Placental epithelial cell (primary cell): ENCODE measurements around a stretch of chr16.

DNA sequence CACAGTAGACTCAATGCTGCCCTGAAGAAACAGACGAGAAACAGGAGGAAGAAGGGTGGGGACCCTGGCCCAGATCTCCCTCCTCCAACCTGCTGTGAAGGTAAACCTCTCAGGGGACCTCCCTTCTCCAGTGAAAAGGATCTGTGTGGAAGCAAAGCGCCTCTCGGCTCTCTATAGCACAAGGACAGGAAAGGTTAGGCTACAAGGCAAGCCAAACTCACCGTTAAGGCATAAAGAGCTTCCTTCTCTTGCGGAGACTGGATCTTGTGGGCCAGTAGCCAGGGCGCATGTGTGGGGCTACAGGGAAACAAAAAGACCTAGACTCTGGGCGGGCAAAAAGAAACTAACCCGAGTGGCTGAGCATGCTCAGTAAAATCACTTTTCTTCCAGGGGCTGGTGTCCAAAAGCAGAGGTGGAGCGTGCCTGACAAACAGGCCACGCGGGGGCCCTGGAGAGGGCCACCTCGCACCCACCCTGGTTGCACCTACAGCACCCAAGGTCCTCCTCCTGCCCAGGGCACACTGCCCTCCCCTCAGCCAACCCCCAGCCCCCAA, 16.1 kb downstream of the GGA2 start:
- CAGE, long polyA plus RNA, result no peak

DNA sequence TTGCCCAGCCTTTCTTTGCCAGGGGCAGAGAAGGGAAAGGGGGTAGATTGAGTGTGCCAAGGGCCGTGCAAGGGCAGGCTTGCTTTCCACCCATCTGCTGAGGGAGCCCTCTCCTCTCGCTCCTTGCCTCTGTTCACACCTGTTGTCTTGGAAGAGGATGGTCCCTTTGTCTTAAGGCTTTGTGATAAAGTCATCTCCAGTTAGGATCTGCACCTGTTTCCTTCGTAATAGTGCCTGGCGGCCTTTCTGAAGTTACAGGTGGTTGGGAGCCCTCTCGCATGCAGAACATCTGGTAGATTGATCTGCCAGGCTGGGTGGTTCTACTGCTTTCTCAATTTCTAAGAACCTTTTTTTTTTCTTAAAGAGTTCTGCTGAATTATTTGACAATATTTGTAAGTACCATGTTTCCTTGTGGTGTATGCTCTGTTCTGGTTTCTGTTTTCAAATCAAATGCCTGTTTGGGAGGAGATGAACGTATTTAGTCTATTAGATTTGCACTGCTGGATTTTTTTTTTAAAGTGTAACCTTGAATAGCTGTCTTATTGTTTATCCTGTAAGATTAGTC, 16.4 kb downstream of the UBFD1 start:
- CAGE, long polyA plus RNA, result no peak

- CAGE, long polyA plus RNA, result no peak
Observed at GRCh38 chr16:23679638-23680053, 957 bp downstream of the PLK1 start.

GRCh38 chr16:23848503-23849470, 13.0 kb downstream of the PRKCB start:
- CAGE, long polyA plus RNA, result no peak

DNA sequence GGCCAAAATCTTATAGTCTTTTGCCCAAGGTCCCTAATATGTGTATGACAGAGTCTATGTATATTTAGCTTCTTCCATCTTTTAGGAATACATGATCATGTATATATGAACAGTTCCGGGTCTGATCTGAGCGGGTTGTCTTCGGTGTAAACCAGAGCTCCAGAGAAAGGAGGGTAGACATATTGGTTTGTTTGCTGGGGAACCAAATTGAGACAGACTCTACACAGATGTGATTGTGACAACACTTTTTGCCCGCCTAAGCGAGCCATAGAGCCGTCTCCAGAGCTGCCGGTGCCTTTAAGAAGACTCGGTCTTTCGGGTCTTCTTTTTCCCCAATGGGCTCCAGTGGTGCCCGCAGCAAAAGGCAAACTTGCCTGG, 836 bp upstream of the CACNG3 start:
- CAGE, long polyA plus RNA, result no peak

DNA sequence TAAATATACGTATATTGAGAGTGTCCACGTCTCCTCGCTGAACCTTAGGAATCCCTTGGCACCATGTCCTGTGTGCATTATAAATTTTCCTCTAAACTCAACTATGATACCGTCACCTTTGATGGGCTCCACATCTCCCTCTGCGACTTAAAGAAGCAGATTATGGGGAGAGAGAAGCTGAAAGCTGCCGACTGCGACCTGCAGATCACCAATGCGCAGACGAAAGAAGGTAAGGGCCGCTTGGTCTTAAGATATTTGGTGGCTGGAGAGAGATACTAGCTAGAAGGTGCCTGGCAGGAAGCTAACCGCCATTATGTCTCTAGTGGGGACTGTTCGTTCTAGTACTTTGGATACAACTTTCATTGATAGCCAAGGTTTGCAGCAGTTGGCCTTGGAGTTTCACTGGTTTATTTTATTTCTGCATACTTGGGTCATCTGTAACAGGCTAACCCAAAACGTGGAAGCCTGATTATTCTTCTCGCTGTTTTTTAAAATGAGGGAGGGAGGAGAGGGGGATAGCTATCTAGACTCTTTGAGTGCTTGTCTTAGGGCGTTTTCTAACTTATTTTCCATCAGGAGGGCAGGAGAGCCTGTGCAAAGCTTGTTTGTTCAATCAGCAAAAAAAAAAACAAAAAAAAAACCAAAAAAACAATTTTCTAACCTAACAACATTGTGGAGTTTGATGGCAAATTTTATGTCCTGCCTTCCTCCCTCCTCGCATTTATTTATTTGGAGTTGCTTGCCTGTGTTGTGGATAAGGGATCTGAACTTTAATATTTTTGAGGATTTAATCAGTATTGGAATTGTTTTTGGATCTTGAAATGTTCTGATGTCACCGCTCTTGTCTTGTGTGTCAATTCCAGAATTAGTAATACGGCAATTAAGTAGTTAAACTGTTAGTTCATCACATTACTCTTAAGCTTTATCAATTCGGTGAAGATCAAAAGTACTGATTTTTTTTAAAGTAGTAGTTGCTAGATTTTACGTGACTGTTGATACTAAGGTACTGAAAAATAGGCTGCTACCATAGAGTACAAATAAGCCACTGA, 1.5 kb downstream of the RBBP6 start:
- CAGE, long polyA plus RNA, result no peak

DNA sequence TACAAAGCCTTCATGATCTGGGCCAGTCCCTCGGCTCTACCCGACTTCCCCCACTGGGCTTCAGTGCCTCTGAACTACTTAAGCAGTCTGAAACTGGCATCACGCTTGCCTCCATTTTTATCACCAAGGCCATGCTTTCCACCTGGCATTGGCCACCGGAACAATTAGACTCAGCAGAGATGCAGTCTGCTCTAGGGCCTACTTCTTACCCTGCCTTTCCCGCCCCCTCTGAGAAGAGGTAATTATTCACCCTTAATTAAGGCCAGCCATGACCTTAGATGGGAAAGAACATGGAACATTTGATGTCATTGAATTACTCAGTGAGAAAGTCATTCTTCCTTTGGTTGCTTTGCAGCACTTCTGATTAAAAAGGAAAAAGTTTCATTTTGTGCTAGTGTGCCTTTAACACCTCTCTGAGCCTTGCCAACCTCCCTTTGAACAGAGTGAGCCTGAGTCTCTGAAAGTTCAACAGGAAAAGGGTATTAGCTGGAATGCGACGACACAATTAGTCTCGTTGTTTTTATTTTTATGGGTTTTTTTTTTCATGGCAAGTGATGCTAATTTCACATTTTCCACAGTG, 60.9 kb upstream of the TNRC6A start:
- CAGE, long polyA plus RNA, result no peak

GRCh38 chr16:24733787-24734422, 4.5 kb downstream of the TNRC6A start:
- CAGE, long polyA plus RNA, result no peak

- CAGE, long polyA plus RNA, result no peak
Observed at GRCh38 chr16:24802129-24803112, 43.3 kb upstream of the SLC5A11 start.

DNA sequence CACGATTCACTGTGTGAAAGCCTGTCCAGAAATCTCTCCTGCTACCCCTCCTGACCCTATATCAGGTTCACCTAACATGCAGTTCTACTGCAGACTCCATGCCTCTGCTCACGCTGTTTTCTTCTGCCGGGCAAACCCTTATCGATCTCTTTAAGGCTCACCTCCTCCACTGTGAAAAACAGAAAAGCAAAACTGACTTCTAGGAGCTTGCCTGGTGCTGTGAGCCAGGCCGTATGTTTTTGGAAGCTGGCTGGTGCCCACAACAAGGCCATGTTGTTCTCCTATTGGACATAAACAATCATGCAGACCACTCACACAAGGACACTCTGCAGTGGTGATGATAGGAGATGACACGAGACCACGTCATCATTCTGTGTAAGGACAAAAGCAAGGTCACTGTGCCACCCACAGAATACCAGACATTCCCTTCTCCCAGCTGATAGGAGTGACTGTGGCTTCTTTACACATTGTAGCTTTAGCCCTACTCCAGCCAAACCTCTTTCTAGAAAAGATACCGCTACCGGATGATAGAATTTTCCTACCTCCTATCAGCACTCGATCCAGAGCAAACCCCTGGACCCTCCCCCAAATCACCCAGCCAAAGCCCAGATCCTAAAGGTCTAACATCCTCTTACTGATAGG, 47.7 kb upstream of the LCMT1 start:
- CAGE, long polyA plus RNA, result no peak

DNA sequence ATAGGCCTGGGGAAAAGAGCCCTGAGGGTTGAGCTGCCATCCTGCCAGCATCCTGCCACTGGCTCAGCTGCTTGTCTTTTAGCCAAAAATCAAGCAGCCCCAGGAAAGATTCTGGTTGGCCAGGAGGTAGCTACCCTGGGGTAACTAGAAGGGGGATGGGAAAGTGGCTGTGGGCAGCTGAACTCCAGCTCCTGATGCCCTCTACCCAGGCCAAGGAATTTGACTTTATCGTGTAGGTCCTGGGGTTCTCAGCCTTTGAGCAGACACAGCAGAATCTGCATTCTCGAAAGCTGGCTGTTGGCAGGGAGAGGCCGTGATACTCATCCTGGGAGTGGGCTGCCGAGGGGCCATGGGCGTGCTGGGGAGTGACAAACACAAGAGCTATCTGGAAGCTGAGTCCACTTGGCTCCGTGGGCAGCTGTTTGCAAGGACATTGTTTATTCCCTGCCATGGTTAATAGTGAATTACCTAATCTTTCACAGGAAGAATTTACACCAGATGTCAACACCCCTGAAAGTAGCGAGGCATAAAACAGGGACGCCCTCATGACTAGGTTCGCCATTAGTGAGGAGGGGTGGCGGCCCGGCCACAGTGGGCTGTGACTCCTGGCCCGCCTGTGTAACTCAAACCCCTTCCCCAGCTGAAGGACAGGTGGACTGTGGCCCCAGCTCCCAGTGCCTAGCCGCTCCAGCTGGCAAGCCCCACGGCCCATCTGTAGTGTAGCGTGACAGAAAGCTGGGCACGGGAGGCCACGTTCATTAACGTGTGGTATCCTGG, 18.8 kb downstream of the KDM8 start:
- CAGE, long polyA plus RNA, result no peak

DNA sequence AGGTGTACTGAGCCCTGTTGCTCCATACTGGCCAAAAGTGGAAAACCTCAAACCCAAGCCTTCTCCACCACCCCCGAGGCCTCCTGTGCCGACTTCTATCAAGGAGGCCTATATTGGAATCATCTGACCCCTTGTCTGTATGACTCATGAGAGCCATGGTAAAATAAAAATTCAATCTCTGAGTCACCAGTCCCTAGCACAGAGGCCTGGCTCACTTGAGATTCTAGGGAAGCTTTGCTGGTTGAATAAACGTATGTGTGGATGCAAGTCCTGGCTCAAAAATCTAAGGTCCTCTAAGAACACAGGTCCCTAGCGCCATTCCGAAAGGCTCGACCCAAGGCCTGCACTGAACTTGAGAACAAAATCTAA, 15.1 kb downstream of the NSMCE1 start:
- CAGE, long polyA plus RNA, result no peak

- CAGE, long polyA plus RNA, result no peak
Observed at GRCh38 chr16:27267199-27267594, 1.4 kb downstream of the NSMCE1 start.

DNA sequence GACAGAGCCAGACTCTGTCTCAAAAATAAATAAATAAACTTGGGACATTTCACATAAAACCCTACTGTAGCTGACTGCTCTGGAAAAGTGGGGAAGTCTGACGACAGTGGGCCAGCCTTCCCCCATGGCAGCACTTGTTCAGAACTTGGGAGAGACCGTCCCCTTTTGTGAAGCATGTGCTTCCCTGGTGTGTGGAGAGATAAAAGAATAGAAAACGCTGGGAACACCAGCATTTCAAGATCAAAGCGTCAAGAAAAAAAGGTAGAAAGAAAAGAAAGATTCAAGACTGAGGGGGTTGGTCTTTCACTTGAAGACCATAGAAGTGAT, 3.1 kb upstream of the NSMCE1 start:
- CAGE, long polyA plus RNA, result no peak

DNA sequence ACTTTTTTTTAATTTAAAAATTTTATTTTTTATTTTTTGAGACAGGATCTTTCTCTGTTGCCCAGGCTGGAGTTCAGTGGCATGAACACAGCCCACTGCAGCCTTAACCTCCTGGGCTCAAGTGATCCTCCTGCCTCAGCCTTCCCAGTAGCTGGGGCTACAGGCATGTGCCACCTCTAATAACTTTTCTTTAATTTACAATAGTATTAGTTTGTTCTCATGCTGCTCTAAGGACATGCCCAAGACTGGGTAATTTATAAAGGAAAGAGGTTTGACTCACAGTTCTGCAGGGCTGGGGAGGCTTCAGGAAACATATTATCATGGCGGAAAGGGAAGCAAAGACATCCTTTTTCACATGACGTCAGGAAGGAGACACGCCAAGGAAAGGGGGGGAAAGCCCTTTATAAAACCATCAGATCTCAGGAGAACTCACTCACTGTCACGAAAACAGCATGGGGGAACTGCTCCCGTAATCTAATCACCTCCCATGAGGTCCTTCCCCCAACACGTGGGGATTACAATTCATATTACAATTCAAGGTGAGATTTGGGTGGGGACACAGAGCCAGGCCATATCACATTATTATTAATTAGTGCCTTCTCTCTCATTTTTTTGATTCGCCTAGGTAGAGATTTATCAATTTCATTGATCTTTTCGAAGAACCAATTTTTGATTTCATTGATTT, 18.3 kb downstream of the IL4R start:
- CAGE, long polyA plus RNA, result no peak

- CAGE, long polyA plus RNA, result no peak
Observed at GRCh38 chr16:27339898-27340503, 26.2 kb downstream of the IL4R start.

GRCh38 chr16:27364321-27365081, 37.5 kb upstream of the IL21R start:
- CAGE, long polyA plus RNA, result no peak

DNA sequence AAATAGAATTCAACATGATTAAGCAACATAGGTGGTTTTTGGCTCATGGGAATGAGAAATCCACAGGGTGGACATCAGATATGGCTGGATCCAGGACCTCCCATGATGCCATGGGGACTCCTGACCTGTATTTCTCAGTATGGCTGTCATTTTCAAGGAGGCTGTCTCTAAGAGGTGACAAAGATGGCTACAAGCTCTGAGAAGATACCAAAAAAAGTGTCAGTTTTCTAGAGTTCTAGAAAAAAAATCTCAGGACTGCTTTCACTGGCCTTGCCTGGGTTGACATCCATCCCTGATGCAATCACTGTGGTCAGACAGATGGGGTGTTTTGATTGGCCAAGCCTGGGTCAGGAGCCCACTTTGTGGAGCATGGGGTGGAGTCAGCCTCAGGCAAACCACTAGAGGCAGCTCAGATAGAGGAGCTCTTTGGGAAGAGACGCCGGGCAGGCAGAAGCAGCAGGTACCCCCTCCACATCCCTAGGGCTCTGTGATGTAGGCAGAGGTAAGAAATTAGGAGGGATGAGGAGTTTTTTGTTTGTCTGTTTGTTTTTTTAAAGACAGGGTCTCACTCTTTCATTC, 25.0 kb downstream of the IL21R start:
- CAGE, long polyA plus RNA, result no peak

DNA sequence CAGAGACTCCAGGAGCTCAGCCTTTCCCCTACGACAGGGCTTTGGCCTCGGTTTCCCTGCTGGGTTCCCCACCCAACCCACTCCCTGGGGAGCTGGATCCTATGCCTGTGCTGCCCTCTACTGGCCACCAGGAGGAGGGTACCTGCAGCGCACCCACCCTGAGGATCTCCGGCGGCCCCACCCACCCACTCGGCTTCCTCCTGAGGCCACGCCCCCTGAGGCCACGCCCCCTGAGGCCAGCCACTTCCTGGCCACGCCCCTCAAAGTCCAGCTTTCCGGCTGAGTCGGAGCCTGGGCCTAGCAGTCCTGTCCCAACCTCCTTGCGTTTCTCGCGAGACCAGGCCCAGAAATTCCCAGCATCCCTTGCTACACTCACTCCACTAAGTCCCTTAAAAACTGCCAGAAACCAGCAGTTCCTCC, 195.9 kb downstream of the GSG1L start:
- CAGE, long polyA plus RNA, result no peak

DNA sequence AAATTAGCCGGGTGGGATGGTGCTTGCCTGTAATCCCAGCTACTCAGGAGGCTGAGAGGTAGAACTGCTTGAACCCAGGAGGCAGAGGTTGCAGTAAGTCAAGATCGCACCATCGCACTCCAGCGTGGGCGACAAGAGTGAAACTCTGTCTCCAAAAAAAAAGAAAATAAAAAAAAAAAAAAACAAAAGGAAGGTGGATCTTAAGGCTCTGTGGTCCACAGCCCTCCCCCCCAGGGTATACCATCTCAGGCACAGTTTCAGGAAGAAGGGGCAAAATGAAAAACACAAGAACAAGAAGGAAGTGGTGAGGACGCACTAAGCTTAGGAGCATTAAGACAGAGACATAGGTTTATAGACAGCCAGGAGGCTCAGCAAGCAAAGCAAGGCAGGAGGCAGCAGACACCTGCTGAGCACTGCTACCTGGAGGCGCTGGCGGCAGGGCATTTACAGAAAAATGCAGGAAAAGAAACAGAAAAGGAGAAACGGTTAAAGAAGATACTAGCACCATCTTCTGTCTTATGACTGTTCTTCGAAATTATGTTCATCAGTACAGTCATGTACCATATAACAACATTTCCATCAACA, 62.8 kb downstream of the XPO6 start:
- CAGE, long polyA plus RNA, result no peak